ENCODE measurements around the gene RSPH10B2.

DNA sequence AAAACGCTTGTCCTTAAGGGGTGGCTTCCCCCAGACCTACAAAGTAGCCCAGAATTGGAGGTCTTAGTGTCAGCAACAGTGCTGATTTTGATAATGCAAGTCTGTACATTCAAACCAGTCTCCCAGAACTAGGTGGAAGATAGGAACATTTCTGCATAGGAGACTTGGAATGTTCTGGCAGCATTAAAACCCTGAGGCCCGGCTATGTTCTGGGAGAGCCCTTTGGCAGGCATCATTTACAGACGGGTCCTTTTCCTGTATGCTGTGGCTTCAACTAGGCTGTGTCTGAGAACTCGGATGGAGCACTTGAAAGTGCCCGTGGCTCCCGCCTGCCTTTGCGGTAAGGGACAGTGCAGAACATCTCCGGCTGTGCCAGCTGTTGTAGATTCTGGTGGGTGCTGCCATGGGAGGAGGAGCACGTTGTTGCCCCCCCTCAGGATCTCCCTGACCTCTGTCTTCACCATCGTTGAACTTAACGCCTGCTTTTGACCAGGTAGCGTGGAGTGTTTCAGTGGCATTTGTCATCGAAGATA is 23.7 kb downstream of the RAC1 start:
- PRO-cap = no peak

DNA sequence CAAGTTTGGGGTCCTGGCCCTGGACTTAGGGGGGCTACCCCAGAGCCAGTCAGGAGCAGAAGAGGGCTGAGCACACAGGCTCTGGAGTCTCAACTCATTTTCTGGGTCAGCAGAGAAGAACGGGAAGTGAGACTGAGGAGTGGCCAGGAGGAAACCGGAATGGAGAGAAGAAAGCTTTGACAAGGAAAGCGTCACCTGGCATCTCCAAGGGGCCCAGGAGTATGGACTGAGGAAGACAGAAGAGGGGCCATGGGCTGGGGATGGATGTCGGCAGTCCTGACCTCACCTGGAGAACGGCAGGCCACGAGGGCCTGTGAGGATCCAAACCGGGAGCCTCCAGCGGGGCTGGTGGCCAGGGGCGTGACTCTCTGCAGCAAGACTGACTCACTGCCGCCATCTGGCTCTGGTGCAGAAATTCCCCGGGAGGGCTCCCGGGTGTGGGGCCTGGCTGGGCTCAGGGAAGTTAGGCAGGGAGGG is 23.7 kb downstream of the DAGLB start:
- PRO-cap = unidirectional peak, minus-strand start at position 103 of the sequence

GRCh38 chr7:6644200-6644821 is 7.2 kb downstream of the ZNF316 start:
- PRO-cap = no peak

- PRO-cap = no peak
These were observed at the start of gene RSPH10B2 for GRCh38 chr7:6753922-6754502. RSPH10B2 (plus strand) TSS chr7:6754103.

DNA sequence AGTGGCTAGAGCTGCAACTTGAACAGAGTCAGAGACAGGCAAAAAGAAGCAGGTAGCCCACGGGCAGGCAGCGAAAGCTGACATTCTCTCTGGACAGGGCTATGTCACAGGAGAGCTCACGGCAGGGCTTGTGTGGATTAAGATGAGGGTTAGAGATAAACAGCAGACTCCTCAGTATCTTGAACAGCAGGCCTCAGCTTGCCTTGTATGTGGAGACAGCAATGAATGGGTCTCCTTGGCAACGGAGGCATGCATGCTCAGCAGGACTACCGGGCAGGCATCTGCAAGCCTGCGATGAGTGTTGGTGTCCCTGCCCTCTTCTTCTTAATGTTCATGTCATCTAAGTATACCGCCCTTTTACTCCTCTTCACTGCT is 82.0 kb upstream of the C1GALT1 start:
- PRO-cap = no peak

- PRO-cap = bidirectional peak, plus-strand start at chr7:7415138, minus-strand start at chr7:7414878
These were observed 120.6 kb downstream of the COL28A1 start for GRCh38 chr7:7415084-7415374.

- PRO-cap = bidirectional peak, plus-strand start at chr7:7513079, minus-strand start at chr7:7512846
These were observed 23.1 kb downstream of the COL28A1 start for GRCh38 chr7:7512566-7512936.

DNA sequence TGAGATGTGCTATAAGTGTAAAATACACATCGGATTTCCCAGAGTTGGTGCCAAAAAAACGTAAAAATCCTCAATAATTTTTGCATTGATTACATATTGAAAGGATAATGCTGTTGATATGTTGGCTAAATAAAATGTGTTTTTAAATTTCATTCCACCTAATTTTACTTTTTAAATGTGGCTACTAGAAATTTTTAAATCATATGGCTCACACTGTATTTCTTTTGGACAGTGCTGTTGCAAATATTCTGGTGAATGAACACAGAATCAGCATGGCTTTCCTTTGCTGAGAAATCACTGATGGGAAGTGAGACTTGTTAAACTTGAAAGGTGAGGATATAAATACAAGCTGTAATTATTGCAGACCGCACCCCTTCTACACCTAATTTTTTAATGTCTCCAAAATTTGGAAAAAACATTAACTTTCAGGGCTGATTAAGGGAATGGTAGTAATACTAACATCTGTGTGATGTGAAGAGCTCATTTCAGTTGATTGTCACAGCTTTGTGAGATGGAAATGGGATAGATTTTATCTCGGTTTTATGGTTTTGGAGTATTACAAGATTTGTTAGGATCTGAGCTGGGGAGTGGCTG is 1.2 kb downstream of the MIOS start:
- PRO-cap = no peak

- PRO-cap = no peak
These were observed 8.1 kb upstream of the RPA3 start for GRCh38 chr7:7726335-7727034.

- PRO-cap = no peak
These were observed 112.6 kb downstream of the ICA1 start for GRCh38 chr7:8149354-8149784.

DNA sequence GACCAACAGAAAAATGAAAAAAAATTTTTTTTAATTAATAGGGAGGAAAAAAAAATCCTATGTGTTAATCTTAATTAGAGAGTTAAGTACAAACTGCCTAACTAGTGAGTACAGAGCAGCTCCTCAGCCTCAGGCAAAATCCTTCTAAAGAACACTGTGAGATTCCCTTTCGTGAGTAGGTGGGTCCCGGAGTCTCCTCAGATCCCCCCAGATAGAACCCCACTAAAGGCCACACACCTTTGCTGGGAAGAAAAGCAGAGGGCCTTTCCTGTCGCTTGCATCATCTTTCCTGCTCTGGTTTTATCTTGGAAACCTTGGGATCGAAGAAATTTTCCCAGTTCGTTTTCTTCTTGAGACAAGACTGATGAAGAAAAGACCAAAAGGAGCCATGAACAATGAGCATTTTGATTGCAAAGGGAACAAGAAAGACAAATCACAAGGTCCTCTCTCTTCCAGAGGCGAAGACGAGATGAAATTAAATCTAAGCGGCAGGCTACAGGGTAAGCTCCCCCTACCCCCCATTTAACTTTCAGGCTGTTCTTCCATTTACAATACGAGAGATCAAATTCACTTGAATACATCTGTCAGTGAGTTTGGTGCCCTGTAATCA is 40.8 kb downstream of the ICA1 start:
- PRO-cap = no peak

- PRO-cap = bidirectional peak, plus-strand start at chr7:8261438, minus-strand start at chr7:8261358
These were observed 672 bp downstream of the ICA1 start for GRCh38 chr7:8261256-8261733.

DNA sequence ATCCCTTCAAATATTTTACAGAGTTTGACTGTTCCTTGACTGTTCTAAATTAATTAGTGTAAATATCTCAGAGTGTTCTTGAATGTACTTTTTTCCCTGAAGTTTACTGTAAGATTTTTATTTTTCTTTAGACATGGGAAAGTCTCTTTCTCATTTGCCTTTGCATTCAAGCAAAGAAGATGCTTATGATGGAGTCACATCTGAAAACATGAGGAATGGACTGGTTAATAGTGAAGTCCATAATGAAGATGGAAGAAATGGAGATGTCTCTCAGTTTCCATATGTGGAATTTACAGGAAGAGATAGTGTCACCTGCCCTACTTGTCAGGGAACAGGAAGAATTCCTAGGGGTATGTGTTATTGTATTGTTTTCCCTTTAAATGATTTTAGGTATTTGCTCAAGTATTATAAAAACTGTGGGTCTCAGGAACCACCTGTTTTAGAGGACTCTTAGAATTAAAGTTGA is 3.6 kb downstream of the TMEM106B start:
- PRO-cap = no peak

- PRO-cap = no peak
These were observed 370.1 kb downstream of the ARL4A start for GRCh38 chr7:13057352-13058112.

DNA sequence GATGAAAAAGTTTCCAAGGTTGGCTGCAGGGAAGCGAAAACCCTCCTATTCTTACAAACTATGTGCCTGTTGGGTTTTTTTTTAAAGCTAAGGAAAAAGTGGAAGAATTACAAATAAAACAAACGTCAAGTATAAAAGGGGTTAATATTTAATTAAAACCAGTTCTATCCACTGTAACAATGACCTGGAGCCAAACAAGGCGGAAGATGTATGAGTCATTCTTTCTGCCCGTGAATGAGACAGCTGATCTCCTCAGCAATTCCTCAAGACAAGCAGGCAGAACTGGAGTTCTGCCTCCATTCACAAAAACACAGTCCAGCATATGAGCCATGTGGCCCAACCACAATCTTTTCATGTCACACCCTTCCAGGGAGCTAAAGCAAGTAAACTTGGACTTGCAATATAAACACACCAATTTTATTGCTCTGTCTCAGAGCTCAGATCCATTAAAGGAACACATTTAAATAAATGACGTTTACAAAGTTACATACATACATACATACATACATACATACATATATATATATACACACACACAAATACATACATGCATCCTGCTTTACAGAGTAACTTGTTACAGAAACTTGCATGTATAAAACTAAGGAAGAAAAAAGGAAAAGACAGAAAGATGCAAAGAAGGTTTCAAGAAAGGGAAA is 8.3 kb downstream of the ETV1 start:
- PRO-cap = no peak

DNA sequence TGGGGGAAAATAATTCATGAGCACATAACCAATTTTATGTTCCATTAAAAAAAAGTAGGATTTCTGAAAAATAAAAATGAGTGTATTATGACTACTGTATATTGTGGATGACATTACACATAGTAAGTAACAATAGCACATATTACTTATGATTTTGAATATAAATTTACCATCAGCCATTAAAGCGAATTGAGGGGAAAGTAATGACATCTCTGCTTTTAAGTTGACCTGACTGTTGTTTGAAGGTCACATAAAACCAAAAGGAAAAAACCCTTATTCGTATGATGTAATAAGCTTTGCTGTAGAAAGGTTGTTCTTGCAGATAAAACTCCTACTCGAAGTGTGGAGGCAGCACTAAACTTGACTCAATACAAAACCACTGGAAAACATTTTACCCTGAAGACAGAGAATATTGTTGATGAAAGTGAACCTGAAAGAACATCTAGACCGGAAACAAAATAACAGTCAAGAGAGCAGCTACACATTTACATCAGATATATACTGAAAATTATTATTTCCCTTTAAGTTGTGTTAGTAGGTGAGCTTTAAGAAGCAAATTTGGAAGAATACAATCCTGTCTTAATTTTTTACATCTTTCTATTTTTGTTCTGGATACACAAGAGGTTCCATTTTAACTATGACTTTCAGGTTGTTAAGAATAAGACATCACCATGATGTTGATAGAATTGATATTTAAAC is 6.5 kb downstream of the ETV1 start:
- PRO-cap = no peak

DNA sequence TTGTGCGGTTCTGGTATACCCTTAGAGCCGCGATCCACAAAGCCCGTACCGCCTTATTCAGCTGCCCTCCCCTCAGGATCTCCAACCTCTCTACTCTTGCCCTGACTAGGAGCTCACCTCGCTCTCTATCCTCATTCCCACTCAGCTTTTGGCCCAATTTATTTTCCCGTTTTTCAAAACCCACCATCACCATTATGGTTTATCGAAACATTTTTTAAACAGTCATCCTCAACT is 478 bp upstream of the ETV1 start:
- PRO-cap = no peak

DNA sequence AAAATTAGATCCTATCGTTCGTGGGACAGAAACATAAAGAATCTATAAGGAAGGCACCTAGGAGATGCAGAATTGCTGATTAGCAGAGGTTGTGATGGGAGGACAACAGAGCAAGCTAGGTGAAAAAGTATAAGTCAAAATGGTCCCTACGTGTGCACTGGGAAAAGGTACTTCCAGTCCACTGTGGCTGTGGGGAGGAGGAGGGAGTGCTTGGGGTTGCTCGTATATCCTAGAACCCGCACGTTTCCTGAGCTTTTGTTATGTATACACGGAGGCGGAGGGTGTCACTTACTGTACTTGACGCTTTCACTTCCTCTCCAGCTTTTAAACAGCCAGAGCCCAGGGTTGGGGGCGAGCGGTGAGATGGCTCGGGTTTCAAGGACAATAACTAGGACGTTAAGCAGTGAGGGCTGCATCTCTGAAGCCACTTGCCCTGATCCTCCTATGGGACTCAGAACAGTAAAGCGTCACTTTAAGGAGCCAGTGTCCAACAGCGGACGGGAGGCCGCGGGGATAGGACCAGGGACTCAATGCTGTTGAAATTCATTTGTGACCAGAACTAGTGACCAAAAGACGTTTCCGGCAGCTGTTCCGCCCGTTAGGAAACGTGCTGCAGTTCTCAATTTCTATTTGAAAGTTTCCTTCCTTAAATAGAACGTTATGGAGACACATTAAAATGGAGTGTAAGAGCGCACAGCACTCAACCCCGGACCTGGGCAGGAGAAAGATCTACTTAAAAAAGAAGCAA is 969 bp upstream of the ETV1 start:
- PRO-cap = bidirectional peak, plus-strand start at position 674 of the sequence, minus-strand start at position 535 of the sequence

DNA sequence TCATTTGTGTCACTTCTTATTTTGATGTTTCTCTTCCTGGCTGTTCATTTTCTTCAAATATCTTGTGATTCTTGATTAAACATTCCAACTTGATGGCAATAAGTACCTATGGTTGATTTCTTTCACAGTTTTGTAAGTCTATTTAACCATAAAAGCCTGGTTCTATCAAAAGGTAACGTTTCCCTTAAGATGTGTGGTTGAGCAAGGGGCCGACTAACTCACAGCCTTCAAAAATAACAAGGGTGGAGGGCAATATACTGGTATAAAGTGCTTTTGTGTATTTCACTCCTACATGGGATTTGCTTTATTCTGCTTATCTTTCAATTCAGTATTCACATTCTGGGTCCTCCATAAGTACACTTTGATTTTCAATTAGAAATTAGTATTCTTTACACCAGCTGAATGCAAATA is 121.6 kb downstream of the DGKB start:
- PRO-cap = no peak

DNA sequence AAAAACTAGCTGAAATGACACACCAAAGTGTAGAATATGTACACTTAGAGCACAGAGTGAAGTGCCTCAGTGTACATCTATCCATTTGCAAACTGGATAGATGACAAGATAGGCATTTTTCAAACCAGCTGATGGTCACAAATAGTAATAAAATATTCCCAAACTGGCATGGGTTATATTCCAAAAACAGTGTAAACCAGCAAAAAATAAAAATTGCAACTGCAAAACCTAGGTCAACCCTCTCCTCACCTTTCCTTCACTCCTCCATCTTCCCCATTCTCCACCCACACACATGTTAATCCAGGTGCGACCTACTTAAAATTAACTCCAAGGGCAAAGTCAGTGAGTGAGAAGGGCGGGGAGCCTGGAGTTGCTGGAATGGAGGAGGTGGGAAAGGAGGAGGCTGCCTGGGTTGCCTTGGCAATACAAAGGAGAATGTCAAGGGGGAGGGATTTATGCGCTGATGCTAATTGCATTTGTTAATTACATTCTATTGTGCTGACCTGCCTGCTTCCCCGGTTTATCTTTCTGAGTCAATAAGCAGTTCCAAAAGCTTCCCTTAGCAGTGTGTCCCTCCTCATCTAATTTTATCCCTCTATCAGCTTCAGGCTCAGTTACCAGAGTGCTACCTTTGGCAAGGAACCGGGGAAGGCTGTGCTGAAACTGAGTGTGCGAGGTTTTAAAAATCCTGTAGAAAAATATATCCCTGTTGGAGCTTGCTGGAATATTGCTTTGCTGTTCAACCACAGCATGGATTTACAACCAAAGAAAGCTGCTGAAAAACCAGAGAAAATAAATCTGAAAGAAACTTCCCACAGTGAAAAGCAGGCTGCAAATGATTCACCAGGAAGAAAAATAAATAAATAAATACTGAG is 113.0 kb upstream of the DGKB start:
- PRO-cap = no peak

All from left colon (tissue), 1 donor.